Thoracic aorta (tissue), 1 donor: ENCODE results near the genes NDUFS4, DHX29, DDX4 and IL6ST.

DNA sequence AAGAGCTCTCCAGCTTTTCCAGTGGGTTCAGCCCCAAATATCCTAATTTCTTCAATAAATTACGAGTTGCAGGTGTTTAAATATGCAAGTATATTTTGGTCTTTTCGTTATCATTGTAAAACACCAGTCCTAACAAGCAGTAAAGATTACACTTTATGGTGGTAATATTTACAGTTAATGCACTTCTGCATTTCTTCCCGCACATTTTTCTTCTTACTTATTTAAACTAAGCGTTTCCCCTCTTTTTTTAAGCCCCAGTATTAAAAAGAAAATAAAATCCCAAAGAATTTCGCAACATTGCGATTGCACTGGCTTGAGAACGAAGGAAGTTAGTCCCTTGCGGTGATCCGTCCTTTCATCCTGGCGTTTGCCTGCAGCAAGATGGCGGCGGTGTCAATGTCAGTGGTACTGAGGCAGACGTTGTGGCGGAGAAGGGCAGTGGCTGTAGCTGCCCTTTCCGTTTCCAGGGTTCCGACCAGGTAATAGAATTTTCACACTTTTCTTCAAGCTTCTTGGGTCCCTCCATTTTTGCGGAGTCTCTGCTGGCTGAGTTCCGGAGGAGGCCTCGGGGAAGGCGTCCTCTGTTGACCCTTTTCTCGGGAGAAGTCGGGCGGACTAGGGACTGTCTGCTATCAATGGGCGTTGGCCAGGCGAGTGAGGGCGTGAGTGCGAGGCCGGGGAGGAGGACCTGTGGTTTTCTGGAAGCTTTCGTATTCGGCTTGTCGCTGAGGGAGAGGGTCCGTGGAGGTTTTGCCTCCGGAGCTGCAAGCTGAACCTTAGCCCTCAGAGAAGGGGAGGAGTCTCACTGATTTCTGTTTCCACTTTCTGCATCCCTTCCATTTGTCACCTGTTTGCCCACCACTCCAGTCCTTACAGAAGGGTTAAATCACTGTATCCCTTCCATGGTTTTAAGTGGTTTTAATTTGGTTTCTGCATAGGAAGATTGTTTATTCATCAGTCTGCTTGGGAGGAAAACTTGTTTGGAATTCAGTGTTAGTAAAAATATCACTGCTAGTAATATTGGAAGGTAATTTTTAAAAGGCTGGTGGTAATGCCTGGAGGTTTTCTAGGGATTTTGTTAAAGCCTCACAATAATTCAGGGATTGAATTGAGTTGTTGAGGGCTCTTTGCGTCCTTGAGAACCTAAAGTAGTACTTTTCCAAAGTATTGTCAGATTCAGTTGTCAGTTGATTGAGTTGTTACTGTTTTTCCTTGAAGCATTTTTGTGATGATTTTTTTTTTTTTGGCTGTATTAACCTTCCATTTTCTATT, at the start of gene NDUFS4:
TSS of gene NDUFS4 (plus strand) at position 358 of the 1,272 bp plus-strand sequence.
- RAMPAGE, long total RNA = start-site peak on the plus strand centred at position 376 of the sequence, 8 bp wide, 80 reads

DNA sequence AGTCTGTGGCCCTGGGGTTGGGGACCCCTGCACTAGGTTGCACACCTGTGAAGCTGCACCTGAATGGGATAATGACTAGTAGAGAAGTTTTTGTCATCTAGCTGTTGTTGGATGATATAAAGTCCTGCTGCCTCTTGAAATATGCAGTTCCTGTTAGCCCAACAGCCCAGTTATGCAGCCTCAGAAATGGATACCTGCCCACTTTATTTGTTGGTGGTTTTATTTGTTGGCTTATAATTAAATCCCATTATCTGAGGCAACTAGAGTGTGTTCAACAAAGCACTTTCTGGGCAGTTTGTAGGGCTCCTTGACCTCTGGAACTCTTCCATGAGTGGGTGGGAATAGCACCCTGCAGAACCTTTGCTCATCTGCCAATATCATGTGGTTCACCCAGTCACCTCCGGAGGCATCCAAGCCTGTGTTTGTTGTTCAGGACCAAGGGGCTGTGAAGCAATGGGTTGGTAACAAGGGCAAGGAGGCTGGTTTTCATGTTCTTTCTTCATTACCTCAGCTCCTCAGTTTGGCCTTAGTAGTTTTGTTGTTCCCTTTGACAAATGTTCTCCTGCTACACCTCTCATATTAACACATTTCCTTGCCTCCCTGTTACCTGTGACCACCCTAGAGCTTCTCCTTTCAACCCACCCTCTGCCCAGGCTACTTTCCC, 313.9 kb downstream of the NDUFS4 start:
- RAMPAGE, long total RNA = no peak

DNA sequence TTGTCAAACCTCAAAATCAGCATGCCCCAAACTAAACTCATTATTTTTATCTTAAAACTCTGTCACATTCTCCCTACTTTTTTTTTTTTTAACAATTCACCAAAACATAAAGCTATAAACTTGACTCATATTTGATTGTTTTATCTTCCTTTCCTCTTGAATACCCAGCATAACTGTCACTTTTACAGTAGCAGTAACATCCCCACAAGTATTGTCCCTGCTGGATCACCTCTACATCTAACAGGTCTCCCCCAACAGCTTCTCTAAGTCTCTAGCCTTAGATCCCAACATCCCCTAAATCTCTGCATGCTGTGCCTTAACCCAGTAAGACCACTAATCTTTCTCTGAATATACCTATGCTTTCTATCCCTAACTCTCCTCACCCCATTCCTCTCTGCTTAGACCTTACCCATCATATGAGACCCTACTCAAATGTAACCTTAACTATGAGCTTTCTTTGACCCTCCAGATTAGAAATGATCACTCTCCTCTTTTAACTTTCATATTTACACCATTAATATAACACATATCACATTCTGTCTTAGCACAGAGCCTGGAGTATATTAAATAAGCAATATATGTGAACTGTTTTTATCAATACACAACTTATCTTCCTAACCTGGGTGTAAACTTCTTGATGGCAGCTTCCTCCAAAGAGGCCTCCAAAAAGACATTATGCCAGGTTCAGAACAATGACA, 141.9 kb downstream of the ARL15 start:
- RAMPAGE, long total RNA = no peak

- RAMPAGE, long total RNA = no peak
Measured at GRCh38 chr5:54295530-54296256, 14.7 kb downstream of the ARL15 start.

DNA sequence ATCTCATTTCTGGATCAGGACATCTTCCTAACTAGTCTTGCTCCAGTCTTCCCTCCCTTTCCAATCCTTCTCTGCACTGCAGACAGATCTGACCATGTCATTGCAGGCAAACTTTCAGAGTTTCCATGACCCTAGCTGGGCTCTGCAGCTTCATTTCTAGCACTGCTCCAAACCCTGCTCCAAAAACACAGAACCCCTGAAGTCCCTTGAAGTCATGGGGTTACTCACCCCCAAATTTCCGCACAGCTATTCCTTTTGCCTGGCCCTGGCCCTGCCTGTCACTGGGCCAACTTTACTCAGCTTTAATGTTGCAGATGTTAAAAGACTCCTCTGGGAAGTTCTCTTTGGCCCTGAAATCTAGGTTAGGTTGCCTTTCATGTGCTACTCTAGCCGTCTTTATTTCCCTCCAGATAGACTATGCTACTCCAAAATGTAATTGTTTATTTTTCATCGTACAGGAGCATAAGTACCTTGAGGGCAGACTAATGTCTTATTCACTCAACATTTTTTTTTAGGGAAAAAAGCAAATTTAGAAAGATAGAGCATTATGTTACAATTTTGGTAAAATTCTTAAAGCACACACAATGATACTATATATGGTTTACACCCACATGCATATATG, 9.5 kb downstream of the ARL15 start:
- RAMPAGE, long total RNA = no peak

GRCh38 chr5:54303728-54304182, 6.6 kb downstream of the ARL15 start:
- RAMPAGE, long total RNA = no peak

DNA sequence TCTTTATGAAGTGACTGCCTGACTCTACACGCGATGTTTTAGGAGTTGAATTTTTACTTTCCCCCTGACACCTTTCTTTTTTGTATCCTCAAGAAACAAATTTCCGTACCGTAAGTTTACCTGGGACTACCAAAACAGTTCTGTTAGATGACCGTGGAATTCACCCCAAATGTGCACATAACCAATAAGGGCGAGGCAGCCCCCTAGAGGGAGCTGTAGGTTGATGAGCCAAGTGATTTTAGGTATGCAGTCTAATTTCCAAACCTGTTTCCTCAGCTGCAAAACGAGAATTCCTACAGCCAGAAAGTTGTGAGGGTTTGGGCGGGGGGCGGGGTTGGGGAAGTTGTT, 1.4 kb upstream of the ARL15 start:
- RAMPAGE, long total RNA = no peak

GRCh38 chr5:54520039-54520988, 2.8 kb downstream of the SNX18 start:
- RAMPAGE, long total RNA = no peak

DNA sequence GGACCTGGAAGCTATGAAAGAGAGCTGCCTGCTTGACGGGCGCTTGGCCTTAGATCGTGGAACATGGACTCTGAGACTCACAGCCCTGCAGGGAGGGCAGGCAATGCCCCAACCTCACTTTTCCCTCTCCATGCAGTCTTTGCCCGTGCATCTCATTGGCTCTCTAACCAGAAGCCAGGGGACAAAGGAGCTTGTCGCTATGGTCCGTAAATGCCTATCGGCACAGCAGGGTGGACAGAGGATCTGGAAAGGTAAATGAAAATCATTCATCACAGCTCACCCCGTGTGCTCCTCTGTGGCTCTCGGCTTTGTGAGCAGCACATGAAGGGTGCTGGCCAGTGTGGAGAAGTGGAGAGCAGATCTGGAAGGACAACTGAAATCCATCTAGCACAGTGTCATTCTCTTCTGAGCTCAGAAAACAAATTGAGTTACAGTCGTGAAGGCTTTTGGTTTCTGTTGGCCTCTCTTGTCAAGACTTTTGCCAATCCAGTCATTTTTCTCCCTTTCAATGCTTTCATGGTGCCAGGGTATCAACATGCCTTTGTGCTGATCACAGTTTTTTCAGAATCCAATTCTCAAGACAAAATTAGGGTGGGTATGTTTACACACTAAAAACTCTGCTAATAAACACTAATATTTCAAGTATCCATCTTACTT, 186.2 kb downstream of the SNX18 start:
- RAMPAGE, long total RNA = start-site peak on the minus strand centred at position 357 of the sequence, 125 bp wide, 18 reads

- RAMPAGE, long total RNA = no peak
Measured at GRCh38 chr5:54883314-54884021, 101.9 kb downstream of the ESM1 start.

GRCh38 chr5:55307139-55308208, at the start of gene DHX29:
TSS of gene DHX29 (minus strand) at chr5:55307694.
- RAMPAGE, long total RNA = start-site peak on the minus strand at chr5:55307652-55307675, 89 reads; start-site peak on the plus strand at chr5:55307784-55307878, 291 reads; start-site peak on the plus strand at chr5:55307956-55308010, 321 reads

- RAMPAGE, long total RNA = no peak
Measured at GRCh38 chr5:55356602-55356963, 48.8 kb downstream of the MTREX start.

- RAMPAGE, long total RNA = no peak
Measured at GRCh38 chr5:55591565-55592090, 56.9 kb upstream of the PLPP1 start.

DNA sequence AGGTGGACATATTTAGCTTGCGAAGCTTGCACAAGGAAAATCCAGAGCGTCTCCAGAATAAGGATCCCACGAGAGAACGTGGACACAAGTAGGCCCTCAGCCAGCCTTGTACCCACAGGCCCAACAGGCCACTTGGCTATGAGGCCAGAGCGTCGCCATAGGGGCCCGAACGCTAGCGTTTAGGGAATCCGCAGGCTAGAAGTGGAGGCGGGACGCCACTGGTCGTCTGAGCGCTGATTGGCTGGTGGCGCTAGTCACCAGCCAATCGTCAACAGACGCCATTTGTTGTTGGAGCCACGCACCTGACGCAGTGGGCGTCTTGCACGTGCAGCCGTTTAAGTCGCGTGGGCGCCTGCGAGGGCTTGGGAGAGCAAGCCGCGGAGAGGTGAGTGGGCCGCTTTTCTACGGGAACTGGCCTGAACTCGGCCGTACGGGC, at the start of gene DDX4:
TSS of gene DDX4 (plus strand) at position 345 of the 436 bp plus-strand sequence.
- RAMPAGE, long total RNA = no peak

DNA sequence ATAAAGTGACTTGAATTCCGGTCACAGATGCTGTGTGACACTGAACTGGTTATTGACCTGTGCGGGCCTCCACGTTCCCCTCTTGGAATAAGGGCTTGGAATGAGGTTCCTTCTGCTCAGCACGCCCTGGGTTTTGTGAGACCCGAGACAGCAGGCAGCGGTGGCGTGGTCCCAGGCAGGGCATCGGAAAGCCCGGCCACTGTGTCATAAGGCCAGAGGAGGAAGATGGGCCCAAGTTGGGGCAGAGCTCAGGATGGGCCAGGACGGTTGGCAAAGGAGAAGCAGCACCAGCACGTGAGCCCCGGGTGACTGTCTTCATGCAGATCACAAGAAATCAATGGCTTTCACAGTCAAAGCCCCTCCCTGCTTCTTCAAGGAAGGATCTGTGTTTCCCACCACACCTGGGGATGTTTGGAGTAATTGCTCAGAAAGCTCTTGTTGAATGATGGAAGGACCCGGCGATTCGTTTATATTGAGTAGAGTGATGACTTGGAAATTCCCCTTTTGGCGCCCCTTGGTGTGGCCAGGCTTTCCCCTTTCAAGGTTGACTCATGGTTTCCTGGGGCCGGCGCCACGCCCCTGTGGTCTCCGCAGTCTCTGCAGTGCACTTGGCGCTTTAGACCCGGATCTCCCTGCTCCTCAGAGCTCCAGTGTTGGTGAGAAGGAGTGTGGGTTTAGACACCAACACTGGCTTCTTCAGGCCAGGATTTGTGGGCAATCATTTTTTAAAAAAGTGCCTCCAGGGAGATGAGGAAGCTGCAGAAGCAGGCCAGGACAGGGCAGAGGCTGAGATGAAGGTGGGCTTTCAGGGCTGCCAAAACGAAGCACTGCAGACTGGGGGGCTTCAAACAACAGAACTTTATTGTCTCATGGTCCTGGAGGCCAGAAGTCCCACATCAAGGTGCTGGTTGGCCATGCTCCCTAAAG, 52.1 kb downstream of the IL31RA start:
- RAMPAGE, long total RNA = no peak

DNA sequence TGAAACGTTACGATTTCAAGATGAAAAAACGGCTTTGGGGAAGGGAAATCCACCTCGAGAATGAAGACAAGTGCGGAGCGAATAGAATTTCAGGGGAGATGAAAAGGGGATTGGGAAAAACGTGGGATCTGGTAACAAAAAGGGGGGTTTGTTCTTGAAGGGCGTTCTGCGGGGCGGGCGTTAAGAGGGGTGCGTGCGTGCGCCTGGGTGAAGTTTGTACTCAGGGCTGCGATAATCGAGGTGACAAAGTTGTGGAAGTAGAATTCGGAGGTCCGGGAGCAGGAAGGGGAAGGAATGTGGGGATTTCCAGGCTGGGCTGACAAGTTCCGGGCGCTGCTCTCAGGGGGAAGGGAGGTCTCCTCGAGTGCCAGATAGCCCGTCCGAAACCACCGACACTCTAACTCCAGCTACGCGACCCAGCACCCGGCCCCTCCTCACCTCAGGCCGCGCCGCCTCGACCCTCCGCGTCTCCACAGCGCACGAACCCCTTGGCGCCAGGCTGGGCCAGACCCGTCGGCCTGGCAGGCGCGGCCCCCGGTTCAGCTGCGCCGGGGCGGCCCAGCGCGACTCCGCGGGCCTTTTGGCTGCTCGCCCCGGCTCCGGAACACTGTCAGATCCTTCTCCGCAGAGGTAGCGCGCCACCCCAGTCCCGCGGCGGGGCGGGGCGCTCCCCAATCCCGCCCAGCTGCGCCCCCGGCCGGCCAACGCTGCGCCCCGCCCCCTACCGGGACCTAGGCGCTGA, at the start of gene IL6ST:
TSS of gene IL6ST (minus strand) at position 618 of the 742 bp plus-strand sequence.
- RAMPAGE, long total RNA = start-site peak on the minus strand centred at position 555 of the sequence, 12 bp wide, 225 reads

- RAMPAGE, long total RNA = no peak
Measured at GRCh38 chr5:56123711-56124344, 109.3 kb downstream of the ANKRD55 start.

DNA sequence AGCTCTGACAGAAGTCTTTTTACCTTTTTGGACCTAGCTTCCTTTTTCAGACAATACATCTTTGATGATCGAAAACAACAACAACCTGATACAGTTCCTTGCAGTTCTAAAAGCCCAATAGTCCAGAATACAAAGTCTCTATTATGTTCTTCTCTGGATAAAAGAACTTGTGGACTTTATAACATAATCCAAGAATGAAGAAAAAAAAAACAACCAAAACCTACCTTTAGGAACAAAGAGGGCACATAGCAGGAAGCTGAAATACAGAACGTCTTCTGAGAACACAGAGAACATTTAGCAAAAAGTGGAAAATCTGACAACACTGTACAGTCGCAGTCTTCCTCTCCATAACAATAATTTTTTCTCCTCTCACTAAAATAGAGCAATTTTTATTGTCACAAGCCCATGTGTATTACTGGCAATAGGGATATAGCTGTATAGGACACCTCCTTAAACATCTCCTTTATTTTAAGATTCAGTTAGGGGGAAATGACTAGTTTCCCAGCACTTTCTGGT, 106.7 kb downstream of the ANKRD55 start:
- RAMPAGE, long total RNA = no peak

GRCh38 chr5:56126910-56127194, 106.3 kb downstream of the ANKRD55 start:
- RAMPAGE, long total RNA = no peak

DNA sequence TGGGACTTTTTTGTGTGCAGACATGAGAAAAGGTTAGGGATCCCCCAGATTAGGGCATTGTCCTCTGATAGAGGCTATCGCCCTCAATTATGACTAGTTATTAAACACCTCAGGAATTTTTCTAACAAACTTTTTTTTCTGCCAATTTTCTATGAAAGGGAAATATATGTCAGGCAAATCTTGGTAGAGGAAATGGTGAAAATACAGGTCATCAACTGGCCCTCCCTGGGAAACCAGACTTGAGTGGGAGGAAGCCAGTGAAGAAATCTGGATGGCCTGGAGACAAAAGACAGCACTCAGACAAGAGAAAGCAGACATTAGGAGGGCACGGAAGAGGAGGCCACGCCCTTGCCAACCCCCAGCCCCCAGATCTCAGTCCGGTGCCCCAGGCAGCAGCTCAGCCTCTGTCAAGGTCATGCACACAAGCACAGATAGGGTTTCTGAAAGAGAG, 85.9 kb upstream of the ANKRD55 start:
- RAMPAGE, long total RNA = no peak